Progenitor cell of endocrine pancreas (in vitro differentiated cells): Measurements from ENCODE around the genes ELOA and MYOM3.

GRCh38 chr1:23149060-23149683 lies 68.1 kb downstream of the HTR1D start:
- PRO-cap: no peak

DNA sequence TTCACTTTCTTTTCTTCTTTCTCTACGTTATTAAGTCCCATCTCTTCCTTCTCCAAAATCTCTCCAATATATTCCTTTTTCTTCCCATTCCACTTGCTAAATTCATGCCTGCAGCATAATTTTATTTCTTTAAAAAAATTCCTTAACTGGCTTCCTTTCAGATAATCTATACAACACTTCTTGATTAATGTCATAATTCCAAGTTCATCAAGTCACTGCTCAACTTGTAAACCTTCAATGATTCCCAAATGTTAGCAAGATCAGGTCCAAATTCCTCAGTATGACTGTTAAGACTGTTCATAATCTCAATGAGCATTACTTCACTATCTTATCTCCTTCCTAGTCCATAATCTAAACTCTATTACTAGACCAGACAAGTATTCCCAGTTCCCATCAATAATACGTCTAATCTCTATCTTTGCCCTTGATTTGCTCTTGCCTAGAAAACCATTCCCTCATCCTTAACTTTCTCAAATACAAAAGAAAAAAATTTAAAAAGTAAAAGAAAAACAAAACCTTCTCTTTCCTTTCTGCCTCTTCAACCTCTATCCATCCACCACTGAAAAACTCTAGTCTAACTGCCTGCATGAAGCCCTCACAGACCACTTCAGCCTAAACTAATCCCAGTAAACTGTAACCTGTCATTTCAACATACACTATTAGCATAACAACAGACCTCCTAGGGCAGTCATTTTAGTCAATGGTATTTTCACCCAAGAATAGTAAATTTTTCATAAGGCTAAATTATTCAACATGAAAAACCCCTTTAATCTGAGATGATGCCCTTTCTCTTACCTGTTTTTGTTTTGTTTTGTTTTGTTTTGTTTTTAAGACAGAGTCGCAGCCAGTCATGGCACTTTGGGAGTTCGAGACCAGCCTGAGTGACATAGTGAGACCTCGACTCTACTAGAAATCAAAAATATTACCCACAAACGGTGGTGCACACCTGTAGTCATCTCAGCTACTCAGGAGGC lies 64.2 kb downstream of the HTR1D start:
- PRO-cap: no peak

- PRO-cap: no peak
Observed at GRCh38 chr1:23417526-23418438, 6.8 kb downstream of the TCEA3 start.

DNA sequence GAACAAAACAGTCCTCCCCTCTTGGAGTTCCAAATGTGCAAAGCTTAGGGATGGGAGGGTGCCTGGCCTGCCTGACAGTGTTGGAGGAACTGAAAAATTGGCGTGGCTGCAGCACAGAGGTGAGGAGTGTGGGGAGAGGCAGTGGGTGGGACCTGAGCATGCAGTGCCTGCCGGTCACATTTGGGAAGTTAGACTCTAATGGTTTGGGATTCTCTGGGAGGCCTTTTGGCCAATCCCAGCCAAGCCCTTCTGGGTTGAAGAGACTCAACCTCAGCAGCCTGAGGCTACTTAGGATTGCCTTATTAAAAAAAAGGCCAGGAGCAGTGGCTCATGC lies 2.3 kb upstream of the TCEA3 start:
- PRO-cap: no peak

- PRO-cap: no peak
Observed at GRCh38 chr1:23524646-23525672, 6.1 kb downstream of the E2F2 start.

DNA sequence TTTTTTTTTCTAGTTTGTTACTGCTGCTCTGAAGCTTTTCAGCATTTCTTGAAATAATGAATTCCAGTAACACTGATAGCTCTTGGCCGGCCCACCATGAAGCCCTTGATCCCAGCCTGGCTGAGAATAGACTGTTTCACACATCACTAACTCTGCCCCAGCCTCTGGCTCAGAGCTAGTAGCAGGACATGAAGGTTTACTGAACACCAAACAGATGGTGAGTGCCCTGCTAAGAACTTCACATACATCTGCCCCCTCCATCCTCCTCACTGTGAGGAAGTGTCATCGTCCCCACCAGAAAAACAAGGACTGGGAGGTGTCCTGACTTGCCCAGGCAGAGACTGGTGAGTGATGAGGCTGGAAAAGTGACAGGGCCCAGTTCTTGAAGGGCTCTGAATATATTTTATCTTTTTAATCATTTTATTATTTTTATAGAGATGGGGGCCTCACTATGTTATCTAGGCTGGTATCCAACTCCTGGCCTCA lies 33.2 kb upstream of the ID3 start:
- PRO-cap: no peak

- PRO-cap: no peak
Observed at GRCh38 chr1:23611836-23612380, 52.6 kb upstream of the ID3 start.

- PRO-cap: no peak
Observed at GRCh38 chr1:23634808-23635633, 56.6 kb upstream of the RPL11 start.

GRCh38 chr1:23727625-23727888 lies 15.7 kb upstream of the ELOA start:
- PRO-cap: no peak

- PRO-cap: unidirectional peak, plus-strand start at chr1:23743155; bidirectional peak, plus-strand start at chr1:23743471, minus-strand start at chr1:23743300
Observed at GRCh38 chr1:23742739-23743640, at the start of gene ELOA. Gene ELOA, plus strand, starts transcription at chr1:23743471.

DNA sequence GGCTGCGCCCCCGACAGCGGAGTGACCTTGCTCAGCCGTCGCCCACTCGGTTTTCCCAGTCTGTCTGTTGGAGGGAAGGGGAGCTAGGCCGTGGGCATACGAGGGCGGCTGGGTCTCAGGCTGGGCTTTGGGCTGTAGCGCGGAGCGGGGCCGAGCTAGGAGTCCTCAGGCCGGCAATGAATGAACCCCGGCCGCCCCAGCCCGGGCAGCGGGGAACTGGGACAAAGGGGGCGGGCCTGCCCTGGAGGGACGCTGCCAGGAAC lies 262 bp downstream of the GALE start:
- PRO-cap: unidirectional peak, minus-strand start at position 178 of the sequence

DNA sequence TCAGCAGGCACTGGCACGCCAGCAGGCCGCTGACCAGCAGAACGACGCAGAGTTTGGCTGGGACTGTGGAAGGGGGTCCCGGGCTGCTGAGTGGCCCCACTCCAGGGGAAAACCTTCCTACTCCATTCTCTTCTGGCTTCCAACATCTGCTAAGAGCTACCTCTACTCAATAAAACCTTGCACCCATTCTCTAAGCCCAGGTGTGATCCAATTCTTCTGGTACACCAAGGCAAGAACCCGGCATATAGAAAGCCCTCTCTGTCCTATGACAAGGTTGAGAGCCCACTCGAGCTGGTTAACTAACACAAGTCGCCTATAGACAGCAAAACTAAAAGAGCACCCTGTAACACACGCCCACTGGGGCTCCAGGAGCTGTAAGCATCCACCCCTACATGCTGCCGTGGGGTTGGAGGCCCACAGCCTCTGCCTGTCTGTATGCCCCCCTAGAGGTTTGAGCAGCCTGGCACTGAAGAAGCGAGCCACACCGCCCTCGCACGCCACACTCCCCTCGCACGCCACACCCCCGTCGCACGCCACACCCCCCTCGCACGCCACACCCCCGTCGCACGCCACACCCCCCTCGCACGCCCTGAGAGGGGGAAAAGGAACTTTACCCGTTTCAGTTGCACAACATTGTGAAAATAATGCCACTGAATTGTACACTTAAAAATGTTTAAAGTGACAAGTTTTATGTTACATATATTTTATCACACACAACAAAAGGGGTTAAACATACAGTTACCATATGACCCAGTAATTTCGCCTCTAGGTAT lies 13.1 kb upstream of the HMGCL start:
- PRO-cap: no peak

GRCh38 chr1:23908713-23909345 lies 4.3 kb downstream of the CNR2 start:
- PRO-cap: no peak

GRCh38 chr1:23910869-23911332 lies 2.3 kb downstream of the CNR2 start:
- PRO-cap: no peak

- PRO-cap: no peak
Observed at GRCh38 chr1:24112025-24113034, at the start of gene MYOM3. Gene MYOM3, minus strand, starts transcription at chr1:24112135.

DNA sequence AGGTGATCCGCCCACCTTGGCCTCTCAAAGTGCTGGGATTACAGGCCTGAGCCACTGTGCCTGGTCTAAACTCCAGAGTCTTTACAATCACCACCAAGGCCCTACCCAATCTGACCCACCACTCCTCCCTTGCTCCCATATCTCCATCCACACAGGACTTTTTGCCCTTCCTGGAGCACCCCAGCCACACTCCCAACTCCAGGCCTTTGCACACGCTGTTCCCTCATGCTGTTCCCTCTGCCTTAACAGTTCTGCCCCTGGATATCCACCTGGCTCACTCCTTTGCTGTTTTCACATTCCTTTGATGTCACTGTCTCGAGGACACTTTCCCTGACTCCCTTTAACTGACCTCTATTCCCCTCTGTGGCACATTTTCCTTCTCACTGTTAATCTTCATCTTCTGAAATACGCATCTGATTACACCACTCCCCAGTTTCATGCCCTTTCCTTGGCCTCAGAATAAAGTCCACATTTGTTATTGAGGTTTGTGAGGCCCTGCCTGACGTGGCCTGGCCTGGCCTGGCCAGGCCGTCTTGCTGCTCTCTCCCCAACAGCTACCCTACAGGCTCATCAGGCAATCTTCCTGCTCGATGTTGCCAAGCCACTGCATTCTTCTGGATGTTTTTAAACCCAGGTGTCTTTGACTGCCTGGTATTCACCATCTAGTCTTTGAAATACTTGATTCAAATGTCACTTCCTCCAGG lies 3.0 kb downstream of the IFNLR1 start:
- PRO-cap: no peak

GRCh38 chr1:24379799-24380564 lies 33.6 kb downstream of the STPG1 start:
- PRO-cap: no peak

- PRO-cap: no peak
Observed at GRCh38 chr1:24514188-24514587, 11.6 kb downstream of the RCAN3 start.

GRCh38 chr1:24669039-24669829 lies 26.1 kb downstream of the SRRM1 start:
- PRO-cap: no peak

DNA sequence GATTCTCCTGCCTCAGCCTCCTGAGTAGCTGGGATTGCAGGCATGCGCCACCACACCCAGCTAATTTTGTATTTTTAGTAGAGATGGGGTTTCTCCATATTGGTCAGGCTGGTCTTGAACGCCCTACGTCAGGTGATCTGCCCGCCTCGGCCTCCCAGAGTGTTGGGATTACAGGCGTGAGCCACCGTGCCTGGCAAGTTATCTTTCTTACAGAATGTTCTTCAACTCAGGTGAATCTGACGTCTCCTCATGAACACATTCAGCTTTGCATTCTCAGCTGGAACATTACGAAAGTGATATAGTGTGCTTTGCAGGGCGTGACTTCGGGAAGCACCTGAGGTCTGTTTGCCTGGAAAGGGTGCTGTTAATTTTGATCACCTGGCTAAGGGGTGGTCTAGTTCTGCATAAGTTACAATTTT lies 16.4 kb upstream of the CLIC4 start:
- PRO-cap: no peak